ENCODE data around the genes ROR2, IARS1 and OMD.

GRCh38 chr9:90997424-90997799 lies 195.8 kb downstream of the SYK start:
- RRBS, 2 experiments, result no CpG with 5 or more reads among the region's 6 CpGs

- RRBS, 2 experiments, result no CpG with 5 or more reads among the region's 10 CpGs
Measured at GRCh38 chr9:90998451-90998928, 196.9 kb downstream of the SYK start.

- RRBS, 2 experiments, result no CpG with 5 or more reads among the region's 20 CpGs
Measured at GRCh38 chr9:91161971-91163056, 199.4 kb downstream of the AUH start.

DNA sequence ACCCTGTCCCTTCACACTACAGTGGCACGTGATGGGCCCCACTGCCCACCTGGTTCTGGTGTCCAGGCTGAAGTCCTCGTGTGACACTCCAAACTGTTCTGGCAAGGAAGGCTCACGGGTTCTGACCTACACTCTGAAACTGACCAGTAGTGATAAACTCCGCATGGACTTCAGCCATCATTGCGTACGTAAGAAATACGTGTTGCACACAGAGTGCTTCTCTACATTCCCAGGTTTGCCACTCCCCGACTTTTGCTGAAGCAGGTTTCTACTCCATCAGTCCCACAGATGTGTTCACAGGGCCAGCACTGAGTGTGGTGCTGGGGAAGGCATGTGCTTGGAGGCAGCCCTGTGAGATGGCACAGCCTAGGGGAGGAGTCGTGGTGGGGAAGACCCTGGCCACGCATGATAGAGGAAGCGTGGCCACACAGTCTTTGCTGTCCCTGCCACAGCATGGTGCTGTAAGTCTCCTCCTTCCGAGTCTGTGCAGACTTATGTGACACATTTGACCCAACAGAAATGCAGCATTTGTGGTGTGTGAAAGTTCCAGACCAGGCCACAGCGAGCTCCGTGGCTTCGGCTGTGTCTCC lies 198.0 kb downstream of the AUH start:
- RRBS, 2 experiments, result no CpG with 5 or more reads among the region's 15 CpGs

- RRBS, 2 experiments, result no CpG with 5 or more reads among the region's 6 CpGs
Measured at GRCh38 chr9:91174827-91175243, 186.9 kb downstream of the AUH start.

DNA sequence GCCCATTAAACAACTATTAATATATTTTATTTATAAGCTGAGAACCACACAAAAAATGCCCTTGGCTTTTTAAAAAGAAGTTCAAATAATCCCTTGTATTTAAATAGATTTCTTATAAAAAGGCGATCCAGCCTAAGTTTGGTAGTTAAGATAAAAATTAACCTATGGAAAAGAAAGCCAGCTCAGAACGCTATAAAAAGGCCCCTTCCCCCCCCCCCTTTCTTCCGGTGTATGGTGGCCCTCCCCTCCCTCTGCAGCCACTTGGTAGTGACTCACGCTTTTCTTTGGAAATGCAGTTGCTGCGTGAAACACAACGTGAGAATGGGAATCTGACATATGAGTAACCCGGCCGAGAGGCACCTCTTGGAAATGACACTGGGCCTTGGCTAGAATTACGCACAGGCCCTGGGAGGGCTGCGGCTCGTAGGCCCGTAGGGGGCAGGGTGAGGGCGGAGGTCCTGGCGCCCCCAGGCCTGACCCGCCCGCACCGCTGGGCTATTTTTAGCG lies 168.9 kb downstream of the AUH start:
- RRBS, 2 experiments, result no CpG with 5 or more reads among the region's 18 CpGs

DNA sequence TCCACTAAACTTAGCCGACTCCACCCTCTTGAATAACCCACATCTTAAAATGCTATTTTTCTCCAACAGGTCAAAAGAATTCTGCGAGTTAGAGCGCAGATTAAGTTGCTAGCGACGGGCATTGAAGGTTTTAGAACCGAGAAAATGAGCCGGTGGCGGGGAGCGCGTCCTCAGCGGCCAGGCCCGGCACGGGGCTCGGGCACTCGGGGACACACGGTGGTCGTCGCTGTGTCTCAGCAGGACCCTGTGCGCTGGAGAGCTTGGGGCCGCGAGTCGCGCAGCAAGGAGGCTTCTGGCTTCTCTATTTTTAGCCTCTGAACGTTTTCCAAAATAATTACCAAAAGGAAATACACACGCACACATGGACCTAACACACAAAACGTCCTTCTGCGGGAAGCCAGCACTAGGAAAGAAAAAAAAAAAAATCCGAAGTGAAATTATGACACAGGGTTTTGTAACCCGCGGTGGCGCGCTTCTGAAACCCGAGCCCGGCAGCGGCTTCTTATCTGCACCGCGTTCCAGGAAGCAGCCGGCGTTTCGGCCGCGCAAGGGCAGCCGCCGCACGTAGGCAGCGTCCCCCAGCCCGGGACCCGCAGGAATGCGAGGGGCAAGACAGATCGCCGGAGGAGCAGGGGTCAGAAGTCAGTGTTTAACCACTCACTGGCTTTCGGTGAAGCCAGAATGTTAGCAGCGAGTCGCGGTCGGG lies 168.3 kb downstream of the AUH start:
- RRBS, 2 experiments, result 78 to 89% methylated on average over 13 to 15 of the region's 56 CpGs

GRCh38 chr9:91195388-91196749 lies 165.8 kb downstream of the AUH start:
- RRBS, 2 experiments, result no CpG with 5 or more reads among the region's 13 CpGs

GRCh38 chr9:91839499-91840216 lies 110.4 kb downstream of the ROR2 start:
- RRBS, 2 experiments, result 96 to 98% methylated on average over 1 to 2 of the region's 14 CpGs

DNA sequence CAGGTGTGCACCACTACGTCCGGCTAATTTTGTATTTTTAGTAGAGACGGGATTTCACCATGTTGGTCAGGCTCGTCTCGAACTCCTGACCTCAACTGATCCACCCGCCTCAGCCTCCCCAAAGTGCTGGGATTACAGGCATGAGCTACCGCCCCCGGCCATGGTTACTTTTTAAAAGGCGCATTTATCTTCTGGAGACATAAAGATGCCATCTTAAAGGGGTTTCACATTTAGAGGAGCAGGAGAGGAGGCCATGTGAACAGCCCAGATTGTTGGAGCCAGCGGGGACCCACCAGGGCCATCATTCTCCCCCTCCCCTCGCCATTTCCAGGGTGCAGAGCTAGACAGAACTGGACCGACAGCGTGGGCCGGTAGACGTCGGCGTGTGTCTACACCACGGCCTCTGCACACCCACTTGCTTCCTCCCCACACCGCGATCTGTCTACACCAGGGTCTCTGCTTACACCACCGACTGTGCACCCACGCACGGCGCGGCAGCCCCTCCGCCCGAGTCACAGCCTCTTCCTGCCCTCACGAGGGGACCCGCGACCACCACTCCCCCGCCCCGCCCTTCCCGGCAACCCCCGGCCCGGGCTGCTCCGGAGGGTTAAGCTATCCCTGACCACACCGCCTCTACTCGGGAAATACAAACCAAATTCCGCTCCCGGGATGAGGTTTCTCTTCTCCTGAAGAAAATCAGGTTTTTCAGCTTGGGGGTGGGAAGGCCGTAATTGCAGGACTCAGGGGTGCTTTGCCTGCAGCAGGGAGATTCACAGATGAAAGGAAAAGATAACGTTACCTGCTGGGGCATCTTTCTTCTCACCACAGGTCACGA lies 63.8 kb downstream of the ROR2 start:
- RRBS, 2 experiments, result 90% methylated on average over 5 of the region's 43 CpGs

DNA sequence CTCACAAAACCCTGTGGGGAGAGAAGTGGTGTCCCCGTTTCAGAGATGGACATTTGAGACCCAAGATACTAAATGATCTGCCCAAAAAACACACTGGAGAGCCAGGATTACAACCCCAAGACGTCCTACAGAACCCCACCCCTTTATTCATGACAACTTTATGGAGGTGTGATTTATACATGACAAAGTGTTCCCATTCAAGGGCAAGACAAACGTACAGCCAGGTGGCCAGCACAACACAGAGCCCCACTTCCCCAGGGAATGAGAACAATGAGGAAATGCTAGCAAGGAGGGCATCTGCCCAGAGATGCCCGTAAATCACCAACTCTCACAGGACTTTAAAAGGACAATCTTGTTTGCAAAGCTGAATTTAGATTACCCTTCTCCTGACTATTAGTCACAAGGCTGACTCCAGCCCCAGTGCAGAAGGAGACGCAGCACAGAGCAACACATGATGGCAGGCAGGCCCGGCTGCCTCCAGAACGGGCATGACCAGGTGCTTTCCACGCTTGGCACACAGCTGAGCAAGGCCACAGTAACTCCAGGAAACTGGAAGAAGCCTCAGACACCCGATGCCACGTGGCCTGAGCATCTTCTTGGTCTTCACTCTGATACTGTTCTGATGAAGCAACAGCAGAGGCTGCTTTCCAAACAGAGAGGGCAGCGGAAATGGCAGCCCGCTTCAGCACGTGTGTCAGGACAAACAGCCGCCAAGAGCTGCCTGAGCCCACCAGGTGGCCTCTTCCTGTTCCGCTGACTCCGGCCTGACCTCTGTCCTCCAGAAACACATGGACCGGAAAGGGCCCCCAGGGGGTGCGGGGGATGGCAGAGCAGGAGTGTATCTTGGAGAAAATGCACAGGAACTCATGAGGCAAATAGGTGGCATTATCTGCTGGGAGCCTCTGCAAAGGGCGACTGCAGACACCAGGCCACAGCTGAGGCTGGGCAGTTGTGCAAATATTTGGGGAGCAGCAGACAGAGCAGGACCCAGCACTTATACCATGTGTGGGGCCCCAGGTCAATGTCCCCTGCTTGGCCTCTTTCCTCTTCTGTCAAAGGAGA lies 51.3 kb downstream of the ROR2 start:
- RRBS, 2 experiments, result no CpG with 5 or more reads among the region's 19 CpGs

DNA sequence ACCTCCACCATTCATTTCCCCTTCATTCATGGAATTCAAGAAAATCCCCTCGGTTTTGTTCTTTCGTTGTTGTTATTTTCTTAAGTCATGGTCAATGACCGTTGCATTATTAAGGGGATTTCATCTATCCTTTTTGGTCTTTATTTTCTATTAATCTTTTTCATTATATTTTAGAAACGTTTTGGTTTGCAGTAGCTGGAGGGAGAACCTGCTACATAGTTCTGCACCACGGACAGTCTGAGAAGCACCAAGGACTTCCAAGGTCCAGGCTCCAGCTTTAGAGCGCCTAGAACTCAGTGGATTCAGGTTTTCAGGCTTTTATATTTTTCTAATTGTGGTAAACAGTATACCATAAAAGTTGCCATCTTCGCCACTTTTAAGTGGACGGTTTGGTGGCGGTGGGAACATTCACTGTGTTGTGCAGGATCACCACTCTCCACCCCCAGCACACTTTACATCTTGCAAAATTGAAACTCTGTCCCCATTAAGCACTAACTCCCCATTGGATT lies 43.4 kb downstream of the ROR2 start:
- RRBS, 2 experiments, result no CpG with 5 or more reads among the region's 9 CpGs

- RRBS, 2 experiments, result 17 to 24% methylated on average over 39 to 52 of the region's 84 CpGs
Measured at GRCh38 chr9:91950049-91951091, at the start of gene ROR2. TSS of gene ROR2 (minus strand) at chr9:91950228.

GRCh38 chr9:92293347-92294247 lies at the start of gene IARS1:
TSS of gene IARS1 (minus strand) at chr9:92293697.
- RRBS, 2 experiments, result under 1 to 2% methylated on average over 20 of the region's 62 CpGs

GRCh38 chr9:92294248-92294981 lies 918 bp upstream of the IARS1 start:
- RRBS, 2 experiments, result 2 to 3% methylated on average over 4 of the region's 20 CpGs

DNA sequence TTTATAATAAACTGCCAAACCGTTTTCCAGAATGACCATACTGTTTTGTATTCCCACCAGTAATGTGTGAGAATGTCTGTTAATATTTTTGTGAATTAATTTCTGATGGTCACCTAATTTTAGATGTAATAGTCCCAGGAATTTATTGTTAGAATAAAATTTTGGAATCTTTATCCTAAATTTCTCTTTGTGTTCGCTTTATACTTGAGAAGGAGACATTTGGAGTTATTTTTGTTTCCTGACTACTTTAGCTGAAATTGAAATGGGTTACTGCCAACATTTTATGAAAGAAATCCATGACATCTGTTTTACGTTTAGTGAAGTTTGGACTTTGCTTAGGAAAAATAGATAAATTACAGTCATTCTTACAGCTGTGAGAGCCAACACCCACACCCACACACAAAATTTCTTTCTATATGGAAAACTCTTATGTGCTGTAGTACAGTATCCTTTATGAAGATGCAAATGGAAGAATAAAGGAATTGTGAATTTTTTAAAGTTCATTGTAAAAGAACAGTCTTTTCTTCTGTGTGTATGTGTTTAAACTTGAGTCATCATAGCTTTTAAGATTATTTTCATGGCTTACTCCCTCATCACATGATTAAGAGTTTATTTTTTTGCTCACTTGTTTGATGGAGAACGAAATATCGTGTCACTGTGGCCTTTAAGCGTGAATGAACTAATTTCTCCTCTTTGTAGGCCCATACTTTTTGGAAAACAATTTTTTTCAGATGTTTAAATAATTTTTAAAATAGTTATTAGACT lies 24.4 kb downstream of the CENPP start:
- RRBS, 2 experiments, result no CpG with 5 or more reads among the region's 6 CpGs

DNA sequence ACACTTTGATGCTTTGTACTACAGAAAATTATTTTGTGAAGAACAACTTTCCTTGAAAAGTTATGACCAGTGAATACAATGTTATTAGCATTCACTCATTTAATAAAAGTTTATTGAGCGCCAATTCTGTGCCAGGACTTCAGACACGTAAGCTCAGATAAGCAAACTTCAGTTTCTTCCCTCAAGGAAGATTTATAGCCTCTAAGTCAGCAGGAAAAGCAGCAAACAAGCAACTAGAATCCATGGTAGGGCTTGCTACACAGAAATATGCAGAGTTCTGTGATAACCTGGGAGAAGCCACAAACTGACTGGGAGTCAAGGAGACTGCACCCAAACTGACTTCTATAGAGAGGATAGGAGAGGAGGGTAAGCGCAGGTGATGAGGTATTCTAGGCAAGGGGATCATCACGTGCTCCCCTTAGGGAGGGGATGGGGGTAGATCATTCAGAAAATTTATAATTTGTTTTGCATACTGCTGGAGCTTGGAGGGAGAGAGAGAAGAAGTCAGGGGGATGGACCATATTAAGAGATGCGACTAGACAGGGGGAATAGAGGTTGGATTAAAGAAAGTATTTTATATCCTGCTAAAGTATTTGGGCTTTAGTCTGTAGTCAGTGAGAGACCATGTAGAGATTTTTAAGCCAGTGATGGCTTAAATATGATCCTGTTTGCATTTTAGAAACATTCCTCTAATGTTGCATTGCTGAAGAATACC lies 1.5 kb upstream of the OGN start:
- RRBS, 2 experiments, result no CpG with 5 or more reads among the region's 5 CpGs

- RRBS, 2 experiments, result no CpG with 5 or more reads among the region's 3 CpGs
Measured at GRCh38 chr9:92424199-92424837, at the start of gene OMD. TSS of gene OMD (minus strand) at chr9:92424471.

- RRBS, 2 experiments, result no CpG with 5 or more reads among the region's 1 CpG
Measured at GRCh38 chr9:92446368-92447017, 22.2 kb upstream of the OMD start.

- RRBS, 2 experiments, result no CpG with 5 or more reads among the region's 5 CpGs
Measured at GRCh38 chr9:92624450-92625088, 45.4 kb downstream of the IPPK start.